Frontal cortex (tissue), 2 donors: ENCODE results near the gene ZPR1.

DNA sequence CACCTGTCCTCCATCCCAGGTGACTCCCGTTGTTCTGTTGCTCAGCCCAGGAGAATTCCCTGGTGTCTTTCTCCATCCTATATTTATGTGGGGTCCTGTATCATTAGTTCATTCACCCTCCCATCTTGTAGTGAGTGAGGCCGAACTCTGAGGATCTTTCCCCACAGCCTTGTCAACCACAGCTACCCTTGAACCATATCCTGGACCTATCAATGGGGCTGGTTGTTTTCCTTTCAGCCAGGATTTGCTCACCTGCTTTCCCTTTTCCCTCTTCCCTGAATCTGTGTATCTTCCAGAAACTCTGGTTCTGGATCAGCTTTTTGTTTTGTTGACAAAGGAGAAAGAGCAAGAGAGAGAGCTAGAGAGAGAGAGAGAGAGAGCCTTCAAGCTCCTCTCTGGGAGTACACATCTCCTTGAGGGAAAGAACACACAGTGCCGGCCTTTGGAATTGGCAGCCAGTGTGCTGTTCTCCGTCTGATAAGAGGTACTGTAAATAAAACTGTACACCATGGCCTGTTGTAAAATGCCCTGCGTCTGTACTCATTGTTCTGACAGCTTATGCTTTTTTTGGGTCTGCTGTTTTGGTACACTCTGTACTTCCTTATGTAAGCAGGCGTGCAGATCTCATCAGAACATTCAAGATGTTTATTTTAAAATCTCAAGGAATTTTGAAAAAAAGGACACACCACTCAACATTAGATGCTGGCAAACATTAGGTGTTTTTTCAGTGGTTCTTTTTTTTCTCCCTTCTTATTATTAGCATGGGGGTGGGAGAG, 117.1 kb upstream of the NNMT start:
- RAMPAGE, long total RNA = no peak

DNA sequence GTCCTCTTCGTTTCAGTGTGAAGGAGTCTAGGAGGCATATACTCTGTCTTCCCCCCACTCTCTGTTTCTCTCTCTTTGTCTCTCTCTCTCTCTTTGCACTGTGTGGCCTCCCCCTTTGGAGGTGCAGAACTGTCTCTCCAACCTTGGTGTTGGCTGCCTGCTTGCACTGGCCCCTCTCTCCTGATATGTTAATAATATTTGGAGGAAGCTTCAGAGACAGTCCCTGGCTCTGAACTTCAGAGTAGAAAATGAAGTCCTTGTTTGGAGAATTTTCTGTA, 98.9 kb upstream of the NNMT start:
- RAMPAGE, long total RNA = no peak

GRCh38 chr11:114209757-114210628, 86.2 kb upstream of the NNMT start:
- RAMPAGE, long total RNA = no peak

- RAMPAGE, long total RNA = no peak
Observed at GRCh38 chr11:114252450-114253404, 43.5 kb upstream of the NNMT start.

GRCh38 chr11:114277613-114278101, 18.5 kb upstream of the NNMT start:
- RAMPAGE, long total RNA = no peak

GRCh38 chr11:114280472-114281128, 15.6 kb upstream of the NNMT start:
- RAMPAGE, long total RNA = no peak

DNA sequence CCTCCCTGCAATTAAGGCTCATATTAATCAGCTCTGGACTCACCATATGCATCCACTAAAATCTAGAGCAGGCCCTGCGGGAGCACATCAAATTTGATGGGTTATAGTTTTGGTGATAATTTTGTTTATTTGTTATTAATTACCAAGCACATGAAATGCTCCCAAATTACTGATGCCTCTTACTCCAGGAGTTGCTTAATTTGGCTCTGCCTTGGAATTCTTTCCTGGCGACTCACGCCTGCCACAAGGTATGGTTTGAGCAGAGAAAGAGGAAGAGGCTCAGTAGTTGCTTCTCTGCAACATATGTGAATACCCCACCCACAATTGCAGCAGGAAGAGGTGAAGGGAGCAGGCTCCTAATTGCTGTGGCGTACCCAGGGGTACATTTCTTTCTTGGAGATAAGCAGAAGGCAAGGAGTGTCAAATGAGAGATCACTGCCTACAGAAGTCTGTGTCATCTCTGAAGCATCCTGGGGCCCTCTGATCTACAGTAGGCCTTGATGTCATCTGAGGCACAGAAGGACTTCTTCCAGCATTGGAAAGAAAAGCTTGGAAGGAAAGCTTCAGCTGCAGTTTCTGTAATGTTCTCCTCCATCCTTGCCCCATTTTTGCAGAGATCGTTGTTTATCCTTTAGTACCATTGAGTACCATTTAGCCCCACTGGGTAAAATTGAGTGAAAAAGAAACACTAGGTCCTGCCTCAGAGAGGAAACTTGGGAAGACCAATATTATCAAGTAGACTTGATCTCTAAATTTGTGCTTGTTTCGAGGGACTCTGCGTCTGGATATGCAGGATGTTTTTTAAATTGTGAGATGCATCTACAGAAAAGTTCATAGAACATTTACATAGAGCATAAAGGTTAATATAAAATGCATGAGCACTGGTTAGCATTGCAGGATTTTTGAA, 10.5 kb upstream of the NNMT start:
- RAMPAGE, long total RNA = no peak

DNA sequence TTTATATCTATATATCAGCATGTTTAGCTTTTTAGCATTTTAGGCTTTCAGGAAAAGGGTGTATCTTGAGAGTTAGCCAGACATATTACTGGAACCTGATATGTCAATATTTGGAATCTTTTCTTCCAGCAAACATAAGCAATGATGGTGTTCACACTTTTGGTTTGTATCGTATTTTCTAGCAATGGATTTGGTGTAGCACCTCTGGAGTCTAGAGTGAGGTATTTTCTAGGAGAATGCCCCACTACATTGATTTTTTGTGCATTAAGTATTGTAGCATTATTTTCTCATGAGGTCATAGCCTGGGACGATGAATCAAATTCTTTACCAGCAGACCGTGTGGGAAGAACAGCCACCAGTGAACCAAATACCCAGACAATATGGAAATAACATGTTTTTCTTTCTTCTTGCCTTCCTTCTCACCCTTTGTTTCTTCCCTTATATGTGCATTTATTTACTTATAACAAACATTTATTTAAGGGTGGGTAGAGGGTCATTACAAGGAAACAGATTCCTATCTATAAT, 3.9 kb upstream of the NNMT start:
- RAMPAGE, long total RNA = no peak

GRCh38 chr11:114298663-114299185, 2.5 kb downstream of the NNMT start:
- RAMPAGE, long total RNA = no peak

GRCh38 chr11:114308077-114309390, 12.3 kb downstream of the NNMT start:
- RAMPAGE, long total RNA = no peak

DNA sequence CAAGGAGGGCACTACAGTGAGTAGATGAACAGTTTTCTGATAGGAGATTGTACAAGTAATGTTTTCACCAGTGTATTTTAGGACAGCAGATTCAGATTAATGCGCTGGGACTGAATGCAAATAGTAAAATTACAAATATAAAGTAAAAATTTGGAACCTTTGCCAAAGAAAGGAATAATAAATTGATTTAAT, 1.1 kb downstream of the C11orf71 start:
- RAMPAGE, long total RNA = no peak

DNA sequence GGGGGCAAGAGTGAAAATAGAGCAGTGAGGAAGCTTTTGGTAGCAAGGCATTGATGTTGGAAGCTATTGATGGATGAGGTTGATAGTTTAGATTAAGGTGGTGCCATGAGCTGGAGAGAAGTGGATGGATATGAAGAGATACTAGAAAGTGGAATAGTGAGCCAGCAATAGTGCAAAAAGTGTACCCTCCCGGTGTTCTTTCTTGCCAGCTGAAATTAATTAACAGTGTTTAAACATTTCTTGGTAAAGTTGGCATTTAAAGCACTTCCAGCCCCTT, 3.7 kb downstream of the RBM7 start:
- RAMPAGE, long total RNA = no peak

- RAMPAGE, long total RNA = no peak
Observed at GRCh38 chr11:114594897-114595171, 752 bp downstream of the NXPE4 start.

DNA sequence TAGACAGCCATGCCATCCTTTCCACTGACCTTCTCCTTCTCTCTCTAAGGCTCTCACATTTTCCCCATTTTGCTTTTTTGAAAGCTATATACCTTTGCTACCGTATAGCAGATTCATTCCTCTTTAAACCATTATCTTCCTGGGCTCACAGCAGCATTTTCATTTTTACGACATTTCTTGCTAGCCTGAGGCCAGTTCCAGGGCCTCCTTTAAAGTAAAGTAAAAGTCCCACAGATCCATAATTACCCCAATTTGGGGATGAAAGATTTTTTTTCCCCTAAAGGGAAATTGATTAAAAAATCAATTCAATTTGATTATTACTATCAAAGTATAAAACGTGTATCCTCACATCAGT, 12.2 kb upstream of the NXPE2 start:
- RAMPAGE, long total RNA = no peak

DNA sequence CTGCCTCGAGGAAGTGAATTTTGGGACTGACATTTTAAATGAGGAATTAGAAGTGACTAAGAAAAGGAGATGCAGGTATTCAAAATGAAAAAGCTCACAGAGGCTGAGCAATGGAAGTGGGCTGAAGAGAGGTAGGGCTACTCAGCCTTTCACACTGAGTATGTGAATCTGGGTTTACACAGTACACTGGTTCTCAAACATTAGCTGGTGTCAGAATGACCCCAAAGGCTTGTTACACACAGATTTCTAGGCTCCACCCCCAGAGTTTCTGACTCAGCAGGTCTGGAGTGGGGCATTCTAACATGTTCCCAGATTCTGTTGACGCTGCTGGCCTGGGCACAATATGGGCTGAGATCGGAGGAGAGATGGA, 32.9 kb downstream of the CADM1 start:
- RAMPAGE, long total RNA = no peak

GRCh38 chr11:115658869-115660134, 155.1 kb upstream of the CADM1 start:
- RAMPAGE, long total RNA = no peak

DNA sequence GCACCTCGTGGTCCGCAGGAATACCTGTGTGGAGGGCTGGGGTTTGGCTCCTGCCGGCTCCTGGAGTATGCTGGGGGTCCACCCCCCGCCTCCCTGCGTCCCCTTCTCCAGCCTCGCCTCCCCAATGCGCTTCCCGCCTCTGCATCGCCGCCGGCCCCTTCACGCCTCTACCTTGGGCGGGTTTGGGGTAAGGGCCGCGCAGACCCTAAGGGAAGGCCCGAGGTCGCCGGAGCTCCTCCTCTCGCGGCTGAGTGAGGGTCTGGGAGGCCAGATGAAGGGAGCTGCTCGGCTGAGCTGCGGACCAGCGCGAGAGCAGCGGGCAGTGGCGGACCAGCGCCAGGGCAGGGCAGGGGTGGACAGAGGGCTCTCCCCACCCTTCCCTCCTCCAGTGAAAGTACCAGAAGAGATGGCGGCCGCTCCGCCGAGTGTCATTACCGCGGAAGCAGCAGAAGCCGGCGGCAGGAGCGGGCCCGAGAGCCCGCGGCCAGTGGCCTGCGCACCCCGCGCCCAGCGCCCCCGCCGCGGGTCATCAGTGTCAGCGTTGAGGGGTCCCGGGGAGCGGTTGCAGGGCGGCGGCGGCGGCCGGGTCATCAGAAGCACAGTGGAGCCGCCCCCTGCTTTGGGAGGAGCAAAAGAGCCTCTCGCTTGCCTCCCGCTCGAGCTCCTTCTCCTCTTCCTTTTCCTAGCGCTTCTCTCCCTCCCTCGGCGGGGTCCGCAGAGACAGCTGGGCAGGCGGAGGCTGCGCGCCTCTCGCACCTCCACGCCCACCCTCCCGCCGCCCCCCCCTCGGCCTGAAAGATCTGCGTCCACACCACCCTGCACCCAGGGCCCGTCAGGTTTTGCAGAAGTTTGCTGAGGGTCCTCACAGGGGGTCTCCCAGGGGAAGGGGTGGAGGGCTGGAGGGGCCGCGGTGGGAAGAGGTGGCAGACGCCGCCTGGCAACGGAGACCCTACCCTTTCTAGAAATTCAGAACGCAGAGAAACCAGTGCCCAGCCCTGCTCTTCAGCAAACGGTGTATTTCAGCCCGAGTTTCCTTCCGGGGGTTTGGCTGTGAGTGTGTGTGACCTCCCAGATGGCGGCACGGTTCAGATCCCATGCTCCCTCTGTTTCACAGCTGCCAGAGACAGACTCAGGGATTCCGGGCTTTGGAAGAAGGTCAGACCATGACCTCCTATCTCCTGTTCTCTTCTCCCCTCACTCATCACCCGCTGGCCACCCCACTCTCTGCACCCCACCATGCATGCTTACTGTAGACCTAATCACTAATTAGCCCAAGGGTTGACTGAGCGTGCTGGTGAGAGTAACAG, 255.8 kb upstream of the CADM1 start:
- RAMPAGE, long total RNA = no peak

GRCh38 chr11:116773461-116773657, 572 bp upstream of the BUD13 start:
- RAMPAGE, long total RNA = no peak

DNA sequence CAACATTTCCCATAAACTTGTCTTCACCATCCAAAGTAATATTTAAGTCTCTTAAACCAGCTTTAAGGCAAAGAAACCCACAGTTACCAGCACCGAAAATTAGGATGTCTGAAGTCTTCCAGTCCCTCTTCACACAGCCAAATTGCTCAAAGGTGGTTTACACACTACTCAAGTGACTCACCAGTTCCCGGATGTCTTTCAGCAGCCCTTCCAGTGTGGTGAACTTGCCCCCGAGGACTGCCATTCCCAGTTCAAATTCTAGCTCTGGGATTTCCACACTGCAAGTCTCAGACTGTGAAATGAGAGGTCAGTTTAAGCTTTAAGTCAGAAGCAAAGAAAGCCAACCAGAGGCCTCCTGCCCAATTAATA, 5.1 kb downstream of the ZPR1 start:
- RAMPAGE, long total RNA = no peak

GRCh38 chr11:116787395-116788556, at the start of gene ZPR1:
Gene ZPR1 (minus strand): TSS chr11:116788023.
- RAMPAGE, long total RNA = no peak